Neural progenitor cell (in vitro differentiated cells): ENCODE measurements around a stretch of chr15.

DNA sequence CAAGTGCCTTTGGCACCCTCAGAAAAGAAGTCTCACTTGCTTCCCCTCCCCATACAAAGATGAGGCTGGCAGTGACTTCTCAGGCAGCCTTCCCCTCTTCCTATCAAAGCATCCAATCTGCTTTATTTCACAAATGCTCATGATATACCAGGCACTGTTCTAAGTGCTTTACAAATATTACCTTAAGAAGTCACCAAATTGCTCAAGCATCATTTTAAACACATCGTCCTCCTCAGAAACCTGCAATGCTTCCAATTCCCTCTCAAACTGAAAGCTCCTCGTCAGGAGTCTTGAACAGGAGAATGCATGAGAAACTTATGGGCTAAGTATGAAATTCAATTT lies 181.9 kb downstream of the RSL24D1 start:
- RAMPAGE, long total RNA: no peak

GRCh38 chr15:55179017-55179935 lies 17.5 kb downstream of the RSL24D1 start:
- RAMPAGE, long total RNA: no peak

- RAMPAGE, long total RNA: no peak
Measured at GRCh38 chr15:55196118-55196802, 481 bp downstream of the RSL24D1 start.

DNA sequence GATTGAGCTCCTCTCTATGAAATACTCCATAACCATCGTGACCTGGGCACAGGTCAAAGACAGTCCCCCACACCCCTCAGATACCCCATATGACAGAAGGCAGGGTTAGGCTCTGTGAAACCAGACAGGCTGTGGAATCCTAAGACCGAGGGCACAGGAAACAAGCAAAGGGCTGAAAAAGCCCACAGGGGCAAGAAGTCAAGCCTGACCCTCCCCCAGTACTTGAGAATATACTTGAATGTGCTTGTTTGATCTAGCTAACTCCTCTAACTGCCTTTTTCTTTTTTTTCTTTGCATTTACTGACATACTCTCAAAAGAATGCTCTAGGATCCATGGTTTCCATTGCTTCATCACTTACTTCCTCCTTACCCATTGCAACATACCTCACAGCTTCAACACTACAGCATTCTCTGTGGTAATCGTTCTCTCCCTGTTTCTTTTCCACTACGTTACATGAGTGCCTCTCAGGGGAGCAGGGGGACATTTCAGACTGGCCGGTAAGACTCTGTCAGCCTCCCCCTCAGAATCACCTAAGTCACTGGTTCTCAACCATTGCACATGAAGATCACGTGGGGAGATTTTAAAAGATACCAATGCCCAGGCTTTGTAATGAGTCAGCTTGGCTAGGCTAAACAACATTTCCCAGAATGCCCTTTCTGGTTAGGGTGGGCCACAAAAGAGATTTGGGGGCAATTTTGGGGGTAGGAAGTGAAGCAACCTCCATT lies 24.4 kb upstream of the RSL24D1 start:
- RAMPAGE, long total RNA: no peak

- RAMPAGE, long total RNA: no peak
Measured at GRCh38 chr15:55270653-55271642, 18.7 kb downstream of the RAB27A start.

GRCh38 chr15:55282093-55283265 lies 7.1 kb downstream of the RAB27A start:
- RAMPAGE, long total RNA: no peak

DNA sequence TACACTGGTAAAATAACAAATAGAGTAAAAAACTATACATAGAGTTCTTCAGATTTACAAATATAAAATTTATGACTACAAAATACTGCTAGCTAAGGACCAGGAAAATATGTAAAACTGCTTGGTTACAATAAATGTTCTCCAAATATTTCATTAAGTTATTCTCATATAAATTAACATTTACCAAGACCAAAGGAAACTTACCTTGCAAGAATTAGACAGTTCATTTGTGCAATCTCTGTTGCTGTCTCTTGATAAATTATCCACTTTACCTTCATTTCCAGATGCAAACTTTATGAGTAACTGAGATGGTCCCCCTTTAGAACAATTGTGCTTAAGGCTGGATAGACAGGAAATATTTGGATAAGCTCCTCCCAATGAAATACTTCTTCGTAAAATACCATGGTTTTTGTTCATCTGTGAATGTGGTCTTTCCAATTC lies 78.3 kb downstream of the NEDD4 start:
- RAMPAGE, long total RNA: no peak

DNA sequence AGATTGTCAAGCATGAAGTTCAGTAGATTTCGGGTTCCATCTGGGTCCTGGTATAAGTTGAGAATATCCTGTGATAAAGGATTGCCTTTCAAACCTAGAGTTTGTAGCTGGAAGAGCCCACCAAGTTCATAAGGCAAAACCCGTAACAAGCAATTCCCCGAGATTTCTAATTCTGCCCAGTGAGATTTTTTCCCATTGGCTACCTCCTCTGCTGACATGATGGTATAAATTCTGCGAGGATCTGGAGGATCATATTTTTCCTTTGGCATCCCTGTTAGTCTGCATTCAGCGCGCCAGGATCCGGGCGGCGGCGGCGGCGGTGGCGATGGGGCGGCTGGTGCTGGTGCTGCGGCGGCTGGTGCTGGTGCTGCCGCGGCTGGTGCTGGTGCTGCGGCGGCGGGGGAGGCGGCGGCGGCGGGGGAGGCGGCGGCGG lies 13.5 kb upstream of the NEDD4 start:
- RAMPAGE, long total RNA: no peak

GRCh38 chr15:56230040-56230503 lies 13.6 kb downstream of the RFX7 start:
- RAMPAGE, long total RNA: no peak

DNA sequence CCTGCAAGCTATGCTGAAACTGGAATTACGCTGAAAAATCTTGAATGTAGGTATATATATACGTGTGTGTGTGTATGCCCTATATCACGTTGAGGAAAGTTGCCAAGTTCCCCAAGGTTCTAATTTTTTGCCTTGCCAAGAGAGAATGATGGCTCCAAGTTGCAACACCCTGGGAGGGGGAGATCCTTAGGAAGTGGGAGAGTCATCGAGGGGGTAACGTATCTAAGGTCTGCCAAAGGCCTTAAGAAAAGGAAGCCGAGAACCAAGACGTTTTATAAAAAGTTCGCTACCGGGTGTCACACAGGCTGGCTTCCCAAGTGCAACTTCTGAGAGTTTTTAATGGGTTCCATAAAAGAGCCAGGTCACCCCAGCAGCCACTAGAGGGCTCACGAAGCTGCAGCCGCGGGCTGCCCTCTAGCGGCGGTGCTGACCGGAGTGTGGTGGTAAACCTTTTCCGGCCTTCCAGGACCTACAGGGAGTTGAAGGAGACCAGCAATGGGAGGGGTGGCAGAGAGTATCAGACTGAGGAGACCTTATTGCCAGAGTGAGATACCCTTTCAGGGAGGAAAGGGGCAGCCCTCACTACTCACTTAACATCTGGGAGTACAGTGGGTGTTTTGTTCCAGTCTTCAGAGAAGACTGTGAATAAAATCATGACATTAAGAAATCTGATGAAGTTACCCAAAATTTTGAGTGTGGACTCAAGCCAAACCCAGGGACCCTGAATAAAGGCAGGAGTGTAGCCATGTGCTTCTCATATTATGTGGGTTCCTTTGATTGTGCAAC lies 2.3 kb upstream of the RFX7 start:
- RAMPAGE, long total RNA: no peak

GRCh38 chr15:56886583-56886865 lies 31.9 kb upstream of the TCF12 start:
- RAMPAGE, long total RNA: no peak

DNA sequence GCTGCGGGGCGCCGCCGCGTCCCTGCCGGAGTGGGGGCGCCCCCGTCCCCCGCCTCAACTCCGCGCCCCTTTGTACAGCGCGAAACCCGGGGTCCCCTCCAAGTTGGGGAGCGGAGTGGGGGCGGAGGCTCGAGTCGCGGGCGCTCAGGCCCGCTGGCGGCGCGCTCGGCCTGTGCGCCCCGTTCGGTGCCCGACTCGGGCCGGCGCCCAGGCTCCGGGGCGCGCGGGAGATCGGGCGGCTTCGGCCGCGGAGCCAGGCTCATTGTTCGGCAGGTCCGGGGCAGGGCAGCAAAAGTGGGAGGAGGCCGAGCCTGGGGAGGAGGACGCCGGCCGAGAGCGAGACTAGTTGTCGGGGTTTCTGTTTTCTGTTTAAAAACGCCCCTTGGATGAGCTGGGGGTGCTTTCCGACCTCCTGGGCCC lies 522 bp downstream of the TCF12 start:
- RAMPAGE, long total RNA: no peak

DNA sequence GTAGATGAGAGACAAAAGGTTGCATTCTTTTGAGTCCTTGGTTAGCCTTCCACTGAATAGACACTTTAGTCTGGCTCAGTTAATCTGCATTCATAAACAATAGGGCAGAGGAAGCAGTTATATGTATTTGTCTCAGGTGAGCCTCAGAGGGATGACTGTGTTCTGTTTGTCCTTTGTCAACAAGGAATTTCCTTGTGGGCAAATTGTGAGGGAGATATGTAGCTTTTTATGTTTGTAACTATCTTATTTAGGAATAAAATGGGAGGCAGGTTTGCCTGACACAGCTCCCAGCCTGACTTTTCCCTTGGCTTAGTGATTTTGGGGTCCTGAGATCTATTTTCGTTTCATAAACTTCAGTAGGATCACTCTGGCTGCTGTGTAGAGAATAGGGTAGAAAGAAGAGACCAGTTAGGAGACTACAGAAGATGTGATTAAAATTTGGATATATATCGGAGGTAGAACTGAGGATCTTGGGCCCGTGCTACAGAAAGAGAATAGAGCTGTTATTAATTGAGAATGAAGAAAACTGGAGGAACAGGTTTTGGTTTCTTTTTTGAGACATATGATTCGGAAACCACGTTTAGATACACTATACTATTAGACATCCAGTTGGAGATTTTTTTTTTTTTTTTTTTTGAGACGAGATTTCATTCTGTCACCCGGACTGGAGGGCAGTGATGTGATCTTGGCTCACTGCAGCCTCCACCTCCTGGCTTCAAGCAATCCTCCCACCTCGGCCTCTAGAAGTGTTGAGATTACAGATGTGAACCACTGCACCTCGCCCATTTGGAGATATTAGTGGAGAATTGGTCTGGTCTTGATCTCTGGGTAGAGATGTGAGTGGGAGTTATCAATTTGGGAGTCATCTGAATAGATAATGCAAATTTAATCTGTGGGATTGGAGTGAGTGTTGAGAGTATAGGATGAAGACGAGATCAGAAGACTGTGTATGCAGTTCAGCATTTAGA lies 50.8 kb downstream of the TCF12 start:
- RAMPAGE, long total RNA: no peak

GRCh38 chr15:57035901-57036388 lies 117.5 kb downstream of the TCF12 start:
- RAMPAGE, long total RNA: no peak

GRCh38 chr15:57156456-57156776 lies 219.9 kb upstream of the CGNL1 start:
- RAMPAGE, long total RNA: no peak

- RAMPAGE, long total RNA: no peak
Measured at GRCh38 chr15:57296781-57297228, 79.5 kb upstream of the CGNL1 start.

DNA sequence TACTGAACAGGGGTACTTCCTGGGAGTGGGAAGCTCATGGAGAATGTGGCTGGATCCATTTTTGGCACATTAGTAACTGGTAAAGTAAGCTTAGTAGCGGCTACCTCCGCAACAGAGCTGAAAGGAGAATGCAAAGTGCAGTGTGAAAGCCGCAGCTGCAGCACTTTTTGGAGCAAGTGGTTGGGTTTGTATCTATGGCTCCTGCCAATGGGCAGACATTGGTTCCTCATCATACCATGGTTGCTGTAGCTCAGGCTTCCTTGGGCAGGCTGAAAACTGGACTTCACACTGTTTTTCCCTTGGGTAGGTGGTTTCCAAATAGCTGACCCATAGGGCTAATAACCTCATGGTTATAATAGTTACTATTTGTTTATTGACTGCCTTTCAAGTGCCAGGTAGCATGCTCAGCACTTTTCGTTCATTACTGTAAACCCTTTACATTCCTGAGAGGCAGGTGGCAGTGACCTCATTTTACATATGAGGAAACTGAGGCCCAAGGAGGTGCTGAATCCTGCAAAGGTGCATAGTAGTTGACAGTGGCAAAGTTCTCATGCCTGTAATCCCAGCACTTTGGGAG lies 4.5 kb downstream of the CGNL1 start:
- RAMPAGE, long total RNA: no peak

DNA sequence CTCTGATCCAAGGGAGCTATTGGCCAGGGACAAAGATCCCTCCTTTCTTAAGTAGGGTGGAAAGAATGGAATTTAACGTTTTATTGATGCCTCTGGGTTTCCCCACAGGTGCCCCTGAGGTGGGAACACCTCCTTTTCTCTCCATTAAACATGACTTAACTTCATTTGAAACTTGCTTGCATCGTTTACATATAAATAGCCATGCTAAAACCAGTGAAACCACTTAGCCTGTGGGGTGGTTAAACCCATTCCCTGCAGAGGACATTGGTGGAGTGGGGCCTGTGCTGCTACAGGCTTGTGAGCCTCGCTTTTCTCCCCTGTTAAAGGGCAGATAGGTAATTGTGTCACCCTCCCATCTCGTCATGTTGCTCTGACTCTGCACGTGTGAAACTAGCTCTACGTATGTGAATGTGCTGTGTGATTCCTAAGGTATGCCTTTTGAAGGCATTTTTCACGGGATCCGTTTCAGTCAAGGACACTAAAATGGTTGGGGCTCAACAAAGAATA lies 9.7 kb downstream of the CGNL1 start:
- RAMPAGE, long total RNA: no peak

GRCh38 chr15:57387564-57388213 lies 11.4 kb downstream of the CGNL1 start:
- RAMPAGE, long total RNA: no peak

DNA sequence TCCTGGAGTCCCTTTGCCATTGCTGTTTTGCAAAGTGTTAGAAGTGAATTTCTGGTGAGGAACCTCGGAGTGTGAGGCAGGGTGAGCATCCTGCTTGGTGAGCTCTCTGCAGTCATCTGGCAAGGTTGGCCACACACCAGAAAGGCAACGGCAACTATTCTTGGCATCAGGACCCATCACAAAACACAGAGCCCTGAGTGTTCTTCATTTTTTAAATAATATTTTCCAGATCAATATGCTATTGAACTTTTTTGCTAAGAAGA lies 60.7 kb downstream of the CGNL1 start:
- RAMPAGE, long total RNA: no peak